Psoas muscle (tissue), 2 donors: ENCODE data around the genes PAOX, SPRN and FRG2B.

GRCh38 chr10:132877671-132877947, 64.8 kb downstream of the CFAP46 start:
- PRO-cap, 2 experiments = no peak in any of the 2 experiments

- PRO-cap, 2 experiments = no peak in any of the 2 experiments
Measured at GRCh38 chr10:133062802-133063001, 25.0 kb upstream of the ADGRA1 start.

DNA sequence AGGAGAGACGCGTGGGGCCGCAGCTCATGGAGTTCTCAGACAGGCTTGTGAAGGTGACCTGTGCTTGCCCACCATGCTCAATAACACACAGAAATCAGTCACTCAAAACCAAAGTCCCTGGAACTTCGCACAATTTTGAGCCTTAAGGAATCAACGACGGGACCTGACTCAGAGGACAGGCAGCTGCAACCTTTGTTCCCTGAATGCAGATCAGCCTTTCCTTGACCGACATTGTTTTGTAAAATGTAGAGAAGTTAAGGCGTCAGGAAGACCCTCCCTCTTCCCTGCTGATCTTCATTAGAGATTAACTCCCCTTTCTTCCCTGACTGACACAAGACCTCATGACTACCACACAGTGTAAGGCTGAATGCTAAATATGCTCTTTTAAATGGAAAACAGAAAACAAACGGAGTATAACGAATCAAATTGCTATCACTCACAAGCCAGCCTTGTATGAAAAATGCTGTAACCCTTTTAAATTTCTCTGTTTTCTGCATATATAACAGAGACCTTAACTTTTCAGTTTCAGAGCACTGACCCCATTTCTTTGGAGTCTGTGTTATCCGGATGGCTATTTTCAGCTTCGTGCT, 8.3 kb upstream of the KNDC1 start:
- PRO-cap, 2 experiments = no peak in any of the 2 experiments

GRCh38 chr10:133230381-133230845, 396 bp downstream of the UTF1 start:
- PRO-cap, 2 experiments = no peak in any of the 2 experiments

DNA sequence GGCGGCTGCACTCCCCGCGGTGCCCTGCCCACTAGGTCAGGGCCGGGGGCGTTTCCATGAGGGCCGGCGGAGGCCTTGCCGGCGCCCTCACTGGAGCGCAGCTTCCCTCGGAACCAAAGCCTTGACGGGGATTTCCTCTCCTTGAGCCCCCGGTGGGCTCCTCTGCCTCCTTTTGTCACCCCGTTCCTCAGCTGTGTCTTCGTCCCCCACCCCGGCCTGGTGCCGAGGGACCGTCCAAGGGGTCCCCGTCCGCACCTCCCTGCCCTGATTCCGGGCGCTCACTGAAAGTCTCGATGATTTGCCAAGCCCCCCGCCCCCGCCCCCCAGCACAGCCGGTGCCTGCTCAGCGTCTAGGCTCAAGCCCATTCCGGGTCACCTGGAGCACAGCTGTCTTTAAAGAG, 570 bp downstream of the VENTX start:
- PRO-cap, 2 experiments = no peak in any of the 2 experiments

DNA sequence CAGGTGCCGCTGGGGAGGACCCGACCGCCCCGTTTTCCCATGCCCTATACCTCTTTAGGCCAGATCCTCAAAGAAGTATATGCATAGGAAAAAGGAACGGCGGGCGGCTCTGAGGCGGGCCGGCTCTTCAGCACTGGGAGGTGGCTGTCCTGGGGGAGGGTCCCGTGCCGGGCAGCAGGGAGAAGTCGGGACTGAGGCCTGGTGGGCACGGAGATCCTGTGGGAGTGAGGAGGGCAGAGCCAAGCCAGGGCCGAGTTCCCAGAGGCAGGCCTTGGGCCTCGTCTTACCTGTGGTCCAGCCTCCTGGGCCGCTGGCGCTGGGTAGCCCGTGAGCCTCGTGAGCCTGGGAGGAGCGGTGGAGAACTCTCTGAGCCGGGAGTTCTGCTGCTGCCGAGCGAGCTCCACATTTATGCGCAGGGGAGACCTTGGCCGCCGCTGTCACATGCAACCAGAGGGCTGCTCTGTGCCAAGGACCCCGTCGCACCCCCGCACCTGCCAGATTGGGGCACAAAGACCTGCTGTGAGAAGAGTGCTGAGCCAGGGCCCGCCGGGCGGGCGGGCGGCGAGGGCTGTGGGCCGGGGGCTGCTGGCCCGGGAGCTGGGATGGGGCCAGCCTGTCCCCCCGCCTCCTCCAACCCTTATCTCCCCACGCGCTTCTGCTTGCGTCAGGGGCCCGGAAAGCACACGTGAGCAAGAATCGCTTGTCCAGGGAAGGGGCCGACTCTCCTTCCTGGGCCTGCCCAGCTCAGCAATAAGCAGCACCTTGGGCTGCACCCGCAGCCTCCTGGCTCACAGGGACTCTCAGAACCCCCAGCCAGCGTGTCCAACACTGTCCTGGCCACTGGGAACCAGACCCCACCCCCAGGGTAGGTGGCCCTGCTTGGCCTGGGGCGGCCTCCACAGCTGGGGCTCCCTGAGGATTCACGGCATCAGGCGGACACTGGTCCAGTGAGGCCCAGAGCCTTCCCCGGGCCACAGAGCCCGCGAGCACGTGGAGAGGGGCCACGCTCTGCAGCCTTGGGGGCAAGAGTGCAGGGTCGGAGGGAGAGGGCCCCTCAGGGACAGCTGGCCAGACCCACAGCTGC, 10.2 kb downstream of the VENTX start:
- PRO-cap, 2 experiments = no peak in any of the 2 experiments

GRCh38 chr10:133283742-133284127, 7.1 kb upstream of the ADAM8 start:
- PRO-cap, 2 experiments = no peak in any of the 2 experiments

GRCh38 chr10:133287915-133288210, 11.2 kb upstream of the ADAM8 start:
- PRO-cap, 2 experiments = no peak in any of the 2 experiments

- PRO-cap, 2 experiments = no peak in any of the 2 experiments
Measured at GRCh38 chr10:133309584-133310078, 917 bp downstream of the ZNF511 start.

DNA sequence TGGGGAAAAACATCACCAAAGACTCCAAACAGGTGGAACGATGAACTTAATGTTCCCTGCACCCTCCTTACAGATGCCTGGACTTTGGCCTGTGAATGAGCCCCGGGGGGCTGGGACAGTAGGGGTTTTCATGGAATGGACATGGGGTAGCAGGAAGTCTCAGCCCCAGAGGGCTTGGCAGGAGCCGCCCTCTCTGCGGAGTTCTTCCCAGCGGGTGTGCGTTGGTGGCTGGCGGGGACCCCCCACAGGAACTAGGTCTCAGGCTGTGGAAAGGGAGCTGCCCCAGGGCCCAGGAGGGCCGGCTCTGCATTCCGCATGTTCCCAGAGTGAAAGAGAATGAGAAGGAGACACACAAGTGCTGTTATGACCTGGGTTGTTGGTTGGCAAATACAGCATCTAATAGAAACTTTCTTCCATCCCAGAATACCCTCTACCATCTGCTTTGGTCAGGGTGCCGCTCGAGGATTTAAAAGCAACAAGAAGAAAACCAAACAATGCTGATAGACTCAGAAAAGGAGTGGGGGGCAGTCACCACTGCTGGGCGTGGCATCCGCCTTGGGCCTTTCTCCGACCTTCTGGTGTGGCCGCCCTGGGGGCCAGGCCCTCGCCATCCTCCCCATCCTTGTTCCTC, 3.8 kb downstream of the ZNF511 start:
- PRO-cap, 2 experiments = no peak in any of the 2 experiments

- PRO-cap, 2 experiments = no peak in any of the 2 experiments
Measured at GRCh38 chr10:133325212-133326575, 11.0 kb downstream of the CALY start.

- PRO-cap, 2 experiments = no peak in any of the 2 experiments
Measured at GRCh38 chr10:133342811-133343204, 4.4 kb upstream of the PRAP1 start.

DNA sequence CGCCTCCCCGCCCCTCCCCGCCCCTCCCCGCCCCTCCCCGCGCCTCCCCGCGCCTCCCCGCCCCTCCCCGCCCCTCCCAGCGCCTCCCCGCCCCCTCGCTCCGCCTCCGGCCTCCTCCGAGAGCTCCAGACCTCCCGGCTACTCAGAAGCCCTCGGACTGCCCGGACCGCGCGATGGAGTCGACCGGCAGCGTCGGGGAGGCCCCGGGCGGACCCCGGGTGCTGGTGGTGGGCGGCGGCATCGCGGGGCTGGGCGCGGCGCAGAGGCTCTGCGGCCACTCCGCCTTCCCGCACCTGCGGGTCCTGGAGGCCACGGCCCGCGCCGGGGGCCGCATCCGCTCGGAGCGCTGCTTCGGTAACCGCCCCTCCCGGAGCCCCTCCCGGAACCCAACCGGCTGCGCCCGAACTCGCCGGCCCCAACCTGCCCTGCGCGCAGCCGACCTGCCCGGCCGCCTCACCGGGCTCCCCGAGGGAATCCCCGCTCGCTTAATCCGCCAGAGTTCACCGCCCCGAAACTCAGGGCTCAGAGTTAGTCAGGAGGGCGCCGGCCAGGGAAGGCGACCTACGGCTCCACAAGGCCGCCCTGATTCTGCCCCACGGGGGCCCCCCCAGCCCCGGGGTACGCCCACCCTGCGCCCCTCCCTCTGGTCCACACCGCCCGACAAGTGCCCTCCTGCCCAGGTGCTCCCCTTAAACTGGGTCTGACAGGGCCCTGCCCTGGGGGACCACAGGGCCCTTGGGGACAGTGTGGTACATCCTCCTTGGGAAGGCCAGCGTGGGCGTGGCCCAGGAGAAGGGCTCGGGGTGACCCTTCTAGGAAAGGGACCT, at the start of gene PAOX:
Gene PAOX, plus strand, starts transcription at position 119 of the 827 bp plus-strand sequence.
- PRO-cap, 2 experiments = peak in 2 of 2 experiments; most common plus-strand start position 145 of the sequence (in 2)

DNA sequence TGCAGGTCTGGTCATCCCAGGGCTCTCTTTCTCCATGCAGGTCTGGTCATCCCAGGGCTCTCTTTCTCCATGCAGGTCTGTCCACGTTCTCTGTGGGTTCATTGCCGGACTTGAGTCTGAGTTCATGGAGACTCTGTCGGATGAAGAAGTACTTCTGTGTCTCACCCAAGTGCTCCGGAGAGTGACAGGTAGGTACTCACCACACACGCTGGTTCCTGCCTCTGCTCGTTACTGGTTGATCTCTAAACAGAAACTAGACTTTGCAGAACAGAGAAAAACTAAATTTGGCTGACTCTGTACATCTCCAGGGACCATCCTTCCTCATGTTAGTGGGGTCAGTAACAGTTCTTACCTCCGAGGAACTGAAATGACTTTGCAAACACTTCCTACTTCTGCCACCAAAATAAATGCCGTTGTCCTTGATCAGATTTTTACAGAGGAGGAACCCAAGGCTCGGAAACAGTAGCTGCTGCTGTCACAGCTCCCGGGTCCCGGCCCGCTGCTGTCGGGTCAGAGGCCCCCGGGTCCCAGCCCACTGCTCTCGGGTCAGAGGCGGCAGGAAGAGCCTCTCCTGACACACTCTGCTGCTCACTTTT, 5.0 kb upstream of the MTG1 start:
- PRO-cap, 2 experiments = no peak in any of the 2 experiments

- PRO-cap, 2 experiments = no peak in any of the 2 experiments
Measured at GRCh38 chr10:133424550-133424863, at the start of gene SPRN. TSS of gene SPRN (minus strand) at chr10:133424625.

- PRO-cap, 2 experiments = no peak in any of the 2 experiments
Measured at GRCh38 chr10:133465463-133465922, 11.7 kb downstream of the SCART1 start.

GRCh38 chr10:133511720-133512078, 15.5 kb upstream of the CYP2E1 start:
- PRO-cap, 2 experiments = no peak in any of the 2 experiments

- PRO-cap, 2 experiments = no peak in any of the 2 experiments
Measured at GRCh38 chr10:133530228-133530867, 3.2 kb downstream of the CYP2E1 start.

- PRO-cap, 2 experiments = no peak in any of the 2 experiments
Measured at GRCh38 chr10:133626514-133627198, at the start of gene FRG2B. TSS of gene FRG2B (minus strand) at chr10:133626795.